Left cardiac atrium (tissue), 1 donor: ENCODE measurements around a stretch of chr7.

DNA sequence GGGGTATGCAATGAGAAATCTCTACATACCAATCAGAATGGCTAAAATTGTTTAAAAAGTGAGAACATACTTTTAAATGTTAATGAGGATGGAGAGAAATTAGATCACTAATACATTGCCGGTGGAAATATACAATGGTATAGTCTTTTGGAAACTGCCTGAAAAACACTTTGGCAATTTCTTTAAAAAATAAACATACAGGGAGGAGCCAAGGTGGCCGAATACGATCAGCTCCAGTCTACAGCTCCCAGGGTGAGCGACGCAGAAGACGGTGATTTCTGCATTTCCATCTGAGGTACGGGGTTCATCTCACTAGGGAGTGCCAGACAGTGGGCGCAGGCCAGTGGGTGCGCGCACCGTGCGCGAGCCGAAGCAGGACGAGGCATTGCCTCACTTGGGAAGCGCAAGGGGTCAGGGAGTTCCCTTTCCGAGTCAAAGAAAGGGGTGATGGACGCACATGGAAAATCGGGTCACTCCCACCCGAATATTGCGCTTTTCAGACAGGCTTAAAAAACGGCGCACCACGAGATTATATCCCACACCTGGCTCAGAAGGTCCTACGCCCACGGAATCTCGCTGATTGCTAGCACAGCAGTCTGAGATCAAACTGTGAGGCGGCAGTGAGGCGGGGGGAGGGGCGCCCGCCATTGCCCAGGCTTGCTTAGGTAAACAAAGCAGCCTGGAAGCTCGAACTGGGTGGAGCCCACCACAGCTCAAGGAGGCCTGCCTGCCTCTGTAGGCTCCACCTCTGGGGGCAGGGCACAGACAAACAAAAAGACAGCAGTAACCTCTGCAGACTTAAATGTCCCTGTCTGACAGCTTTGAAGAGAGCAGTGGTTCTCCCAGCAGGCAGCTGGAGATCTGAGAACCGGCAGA lies 37.2 kb upstream of the CHRM2 start:
- PRO-cap: no peak

- PRO-cap: no peak
Observed at GRCh38 chr7:137876336-137877271, 29.8 kb upstream of the DGKI start.

DNA sequence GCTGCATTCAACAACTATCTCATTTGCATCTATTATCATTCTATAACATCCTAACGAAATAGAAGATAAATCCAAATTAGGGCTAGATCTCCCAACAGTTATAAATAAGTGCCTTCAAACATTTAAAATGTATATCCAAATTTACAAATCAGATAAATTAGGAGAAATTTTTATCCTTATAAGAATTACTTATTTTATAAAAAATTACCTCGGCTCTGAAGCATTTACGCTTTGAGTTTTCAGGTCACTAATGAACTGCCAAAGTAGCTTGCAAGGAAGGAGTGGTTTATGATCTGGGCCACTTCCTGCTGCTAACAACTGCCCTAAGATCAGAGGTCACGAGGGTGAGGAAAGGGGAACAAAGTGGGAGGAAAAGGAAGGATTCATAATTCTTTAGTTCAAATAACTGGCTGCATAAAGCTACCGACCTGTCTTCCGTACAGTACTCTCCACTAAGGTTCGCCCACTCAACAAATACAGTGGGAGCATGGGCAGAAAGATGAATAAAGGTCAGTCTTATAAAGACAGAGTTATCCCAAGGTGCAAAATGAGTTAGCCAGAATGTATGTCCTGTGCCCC lies 66.1 kb downstream of the CREB3L2 start:
- PRO-cap: no peak

DNA sequence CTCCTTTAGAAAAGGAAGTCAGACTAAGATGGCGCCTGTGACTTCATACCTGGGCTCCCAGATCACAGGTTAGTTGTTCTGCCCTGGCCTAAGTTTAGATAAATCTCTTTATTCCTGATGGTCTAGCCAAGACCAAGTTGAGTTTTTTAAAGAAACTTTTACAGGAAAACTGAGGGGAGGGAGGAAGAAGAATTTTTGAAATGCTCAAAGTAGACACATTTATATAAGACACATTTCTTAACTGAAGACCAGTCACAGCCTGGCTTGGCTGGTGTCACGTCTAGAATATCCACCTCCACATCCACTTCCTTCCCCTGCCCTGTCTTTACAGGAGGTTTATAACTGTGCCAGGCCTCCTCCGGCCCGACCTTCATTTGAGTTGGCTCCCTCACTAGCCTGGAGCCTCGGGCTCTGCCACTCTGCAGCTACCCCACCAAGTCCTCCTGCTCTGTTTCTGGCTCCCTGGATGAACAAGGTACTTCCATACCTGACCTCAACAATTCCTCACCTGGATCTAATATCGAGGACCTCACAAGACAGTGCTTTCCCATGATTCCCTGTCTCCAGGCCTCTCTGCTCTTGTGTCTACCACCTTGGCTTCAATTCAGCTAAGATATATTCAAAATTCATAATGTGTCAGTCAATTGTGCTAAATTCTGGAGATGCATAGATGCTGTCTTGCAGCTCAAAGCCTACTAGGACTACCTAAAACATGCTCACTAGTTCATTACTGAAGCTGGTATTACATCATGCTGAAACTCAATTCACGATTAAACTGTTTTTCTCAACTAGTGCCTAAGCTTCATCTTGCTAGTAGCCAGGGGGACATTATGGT lies 54.1 kb downstream of the CREB3L2 start:
- PRO-cap: no peak

GRCh38 chr7:137950777-137951398 lies 51.0 kb downstream of the CREB3L2 start:
- PRO-cap: no peak

- PRO-cap: no peak
Observed at GRCh38 chr7:137961655-137962574, 40.0 kb downstream of the CREB3L2 start.

- PRO-cap: no peak
Observed at GRCh38 chr7:137985213-137985922, 16.5 kb downstream of the CREB3L2 start.

DNA sequence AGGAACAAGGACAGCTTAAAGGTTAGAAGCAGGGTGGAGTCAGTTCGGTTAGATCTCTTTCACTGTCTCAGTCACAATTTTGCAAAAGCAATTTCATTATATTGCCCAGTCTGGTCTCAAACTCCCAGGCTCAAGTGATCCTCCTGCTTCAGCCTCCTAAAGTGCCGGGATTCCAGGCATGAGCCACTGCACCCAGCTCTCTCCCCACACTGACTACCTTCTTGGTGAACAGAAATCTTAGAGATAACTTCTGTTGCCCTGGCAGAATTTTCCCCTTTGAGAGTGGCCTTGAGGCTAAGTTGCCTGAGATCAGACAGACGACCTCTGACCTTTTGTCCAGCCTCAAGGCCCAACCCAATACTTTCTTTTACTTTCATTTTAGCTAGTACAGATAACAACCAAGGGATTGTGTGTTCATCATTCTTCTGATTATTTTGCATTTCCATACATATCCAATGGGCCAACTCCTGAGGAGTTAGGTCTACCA lies 146.1 kb upstream of the TRIM24 start:
- PRO-cap: no peak

GRCh38 chr7:138316408-138316777 lies 143.7 kb upstream of the TRIM24 start:
- PRO-cap: no peak

DNA sequence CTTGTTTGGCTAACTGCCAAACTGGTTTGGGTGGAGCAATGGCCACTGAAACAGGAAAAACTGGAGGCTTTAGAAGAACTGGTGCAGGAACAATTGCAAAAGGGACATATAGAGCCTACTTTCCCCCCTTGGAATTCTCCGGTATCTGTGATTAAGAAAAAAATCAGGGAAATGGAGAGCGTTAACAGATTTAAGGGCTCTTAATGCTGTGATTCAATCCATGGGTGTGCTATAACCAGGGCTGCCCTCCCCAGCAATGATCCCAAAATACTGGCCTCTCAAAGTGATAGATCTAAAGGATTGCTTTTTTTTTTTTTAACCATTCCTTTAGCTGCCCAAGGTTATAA lies 117.9 kb upstream of the TRIM24 start:
- PRO-cap: no peak

- PRO-cap: no peak
Observed at GRCh38 chr7:138583448-138583753, 117.8 kb downstream of the SVOPL start.

DNA sequence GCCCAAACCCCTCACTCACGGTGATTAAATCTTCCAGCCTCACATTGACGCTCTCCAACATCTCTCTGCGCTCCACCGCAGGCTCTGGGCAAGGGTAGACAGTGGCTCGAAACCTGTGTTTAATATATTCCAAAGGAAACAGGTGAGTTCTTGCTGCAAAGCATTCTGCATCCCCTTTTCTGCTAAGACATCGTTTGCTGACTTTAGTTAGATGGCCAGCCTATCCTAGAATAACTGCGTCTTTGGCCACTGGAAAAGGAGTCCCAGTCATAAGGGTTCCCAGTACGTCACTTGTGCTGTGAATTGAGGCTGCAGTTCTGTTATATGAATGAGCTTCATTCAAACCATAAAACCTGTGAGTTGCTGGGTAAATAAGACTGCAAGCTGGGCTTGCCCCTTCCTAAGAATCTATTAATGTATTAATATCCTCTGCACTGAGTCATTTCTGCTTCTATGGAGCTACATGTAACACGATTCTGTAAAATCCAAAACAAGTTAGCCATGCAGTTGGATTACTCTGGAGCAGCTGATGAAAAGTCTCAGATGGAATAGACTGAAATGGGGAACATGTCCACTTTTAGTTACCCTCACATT lies 42.0 kb upstream of the TMEM213 start:
- PRO-cap: no peak

DNA sequence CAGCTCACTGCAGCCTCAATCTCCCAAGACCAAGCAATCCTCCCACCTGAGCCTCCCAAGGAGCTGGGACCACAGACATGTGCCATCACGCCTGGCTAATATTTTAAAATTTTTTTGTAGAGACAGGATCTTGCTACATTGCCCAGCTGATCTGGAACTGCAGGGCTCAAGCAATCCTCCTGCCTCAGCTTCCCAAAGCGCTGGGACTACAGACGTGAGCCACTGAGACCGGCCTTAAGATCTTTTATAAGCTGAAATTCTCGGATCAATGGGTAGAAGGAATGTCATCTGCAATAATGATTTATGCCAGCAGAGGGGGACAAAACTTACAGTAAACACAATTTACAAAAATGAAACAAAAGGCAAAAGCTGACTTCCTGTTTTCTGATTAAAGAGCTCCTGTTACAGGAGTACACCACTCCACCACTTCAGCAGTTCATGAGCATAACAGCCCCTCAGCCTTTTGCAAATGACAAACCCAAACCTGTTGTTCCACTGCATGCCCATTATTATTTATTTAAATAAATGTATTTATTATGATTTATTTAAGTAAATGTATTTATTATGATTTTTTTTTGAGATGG lies 88.4 kb upstream of the ATP6V0A4 start:
- PRO-cap: no peak

DNA sequence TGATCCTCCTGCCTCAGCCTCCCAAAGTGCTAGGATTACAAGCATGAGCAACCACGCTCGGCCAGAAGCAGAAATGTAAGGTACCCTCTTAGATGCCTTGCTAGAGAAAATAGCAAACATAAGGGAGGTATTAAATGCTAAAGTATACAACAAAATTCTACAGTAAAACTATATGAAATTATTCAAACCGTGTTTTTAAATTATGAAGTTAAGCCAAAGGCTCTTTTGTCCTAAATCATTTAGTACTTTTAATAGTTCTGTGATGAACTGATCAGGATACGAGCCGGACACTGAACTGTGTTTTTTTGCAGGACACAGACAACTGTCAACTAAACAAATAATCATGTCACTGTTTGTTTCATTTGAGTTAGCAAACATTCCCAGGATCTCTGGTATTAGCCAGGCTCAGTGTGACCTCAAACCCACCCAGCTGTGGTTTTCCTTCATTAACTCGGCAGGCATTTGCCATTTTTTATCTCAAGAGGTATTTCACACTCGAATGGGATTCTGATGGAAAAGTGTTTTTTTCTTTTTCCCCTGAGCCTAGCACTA lies 33.8 kb downstream of the ZC3HAV1 start:
- PRO-cap: no peak

- PRO-cap: no peak
Observed at GRCh38 chr7:139108546-139108749, 1.1 kb downstream of the ZC3HAV1 start.

DNA sequence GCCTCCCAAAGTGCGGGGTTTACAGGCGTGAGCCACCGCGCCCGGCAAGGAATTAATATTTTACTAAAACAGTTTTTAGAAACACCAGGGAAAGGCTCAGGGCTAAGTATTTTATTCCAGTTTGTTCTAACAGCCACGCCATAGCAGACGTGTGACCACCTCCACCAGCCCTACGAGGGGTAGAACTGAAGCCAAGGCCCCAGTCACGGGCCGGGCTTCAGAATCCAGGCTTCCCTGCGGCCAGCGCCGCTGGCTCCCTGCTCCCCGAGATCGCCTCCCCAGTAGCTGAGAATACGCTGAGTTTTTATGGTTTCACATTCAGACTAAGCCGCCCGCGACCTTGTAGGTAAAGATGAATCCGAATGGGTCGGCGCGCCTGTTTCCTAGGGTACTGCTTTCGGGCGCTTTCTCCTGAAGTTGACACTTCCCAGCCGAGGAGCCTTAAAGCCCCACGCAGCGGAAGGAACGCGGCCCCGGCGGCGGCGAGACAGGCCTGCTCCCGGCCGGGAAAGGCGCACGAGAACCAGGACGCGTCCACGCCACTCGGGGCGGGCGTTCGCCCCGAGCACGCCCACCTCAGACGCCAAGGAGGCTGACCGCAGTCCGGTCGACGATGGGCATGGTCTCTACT lies 645 bp upstream of the LUC7L2 start:
- PRO-cap: bidirectional peak, plus-strand start at position 579 of the sequence, minus-strand start at position 492 of the sequence

GRCh38 chr7:139369595-139370078 lies 9.9 kb downstream of the LUC7L2 start:
- PRO-cap: no peak

GRCh38 chr7:139371480-139371739 lies 11.7 kb downstream of the LUC7L2 start:
- PRO-cap: no peak

DNA sequence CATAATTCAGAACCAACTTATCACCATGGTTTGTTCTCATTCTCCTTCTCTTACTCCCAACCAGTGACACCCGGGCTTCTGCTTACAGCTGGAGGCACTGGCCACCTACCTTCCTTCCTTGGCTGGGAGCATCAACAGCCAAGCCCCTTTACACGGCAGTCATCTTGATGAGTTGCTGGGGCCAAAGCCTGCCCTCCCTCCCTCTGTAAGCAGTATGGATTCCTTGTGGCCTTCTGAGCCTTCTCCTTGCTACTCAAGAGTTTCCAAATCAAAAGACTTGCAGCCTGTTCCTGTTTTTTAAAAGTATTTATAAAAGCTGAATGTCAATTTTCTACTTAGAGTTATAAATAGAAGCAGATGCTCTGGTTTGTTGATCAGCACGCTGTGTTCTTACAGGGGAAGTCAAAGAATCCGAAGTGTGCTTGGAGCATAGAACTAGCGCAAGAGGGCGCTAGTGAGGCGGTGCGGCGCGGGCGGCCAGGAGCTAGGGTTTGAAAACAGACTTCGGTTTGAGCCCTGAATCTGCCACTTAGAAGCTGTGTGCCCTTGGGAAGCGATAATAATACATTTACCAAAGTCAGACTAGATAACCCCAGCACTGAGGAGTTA lies 49.1 kb downstream of the KLRG2 start:
- PRO-cap: no peak

GRCh38 chr7:139562438-139563180 lies 39.1 kb downstream of the CLEC2L start:
- PRO-cap: no peak